ENCODE results near the genes RASAL3, PGLYRP2 and HSH2D.

- RAMPAGE, long total RNA: no peak
- RRBS: no CpG with 5 or more reads among the region's 17 CpGs
Measured at GRCh38 chr19:15249616-15250698, 17.7 kb upstream of the EPHX3 start.

DNA sequence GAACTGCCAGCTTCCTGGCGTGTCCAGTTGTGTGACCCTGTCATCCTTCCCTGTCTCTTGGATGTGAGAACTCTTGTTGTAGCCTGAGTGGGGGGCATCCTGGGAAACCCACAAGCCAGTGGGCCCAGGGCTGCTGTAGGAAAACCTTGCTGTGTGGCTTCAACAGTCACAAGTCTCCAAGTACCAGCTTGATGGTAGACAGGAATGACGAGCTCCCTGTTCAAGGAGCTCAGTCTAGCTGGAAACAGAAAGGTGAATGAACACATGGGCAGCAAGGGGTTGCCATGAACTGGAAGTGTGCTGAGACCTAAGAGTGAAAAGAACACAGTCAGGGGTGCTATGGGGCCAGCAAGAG is 27.3 kb upstream of the EPHX3 start:
- RAMPAGE, long total RNA: no peak
- RRBS: no CpG with 5 or more reads among the region's 2 CpGs

GRCh38 chr19:15260397-15260745 is 28.1 kb upstream of the EPHX3 start:
- RAMPAGE, long total RNA: no peak
- RRBS: no CpG with 5 or more reads among the region's 3 CpGs

GRCh38 chr19:15303822-15304642 is 28.3 kb downstream of the BRD4 start:
- RAMPAGE, long total RNA: no peak
- RRBS: no CpG with 5 or more reads among the region's 12 CpGs

DNA sequence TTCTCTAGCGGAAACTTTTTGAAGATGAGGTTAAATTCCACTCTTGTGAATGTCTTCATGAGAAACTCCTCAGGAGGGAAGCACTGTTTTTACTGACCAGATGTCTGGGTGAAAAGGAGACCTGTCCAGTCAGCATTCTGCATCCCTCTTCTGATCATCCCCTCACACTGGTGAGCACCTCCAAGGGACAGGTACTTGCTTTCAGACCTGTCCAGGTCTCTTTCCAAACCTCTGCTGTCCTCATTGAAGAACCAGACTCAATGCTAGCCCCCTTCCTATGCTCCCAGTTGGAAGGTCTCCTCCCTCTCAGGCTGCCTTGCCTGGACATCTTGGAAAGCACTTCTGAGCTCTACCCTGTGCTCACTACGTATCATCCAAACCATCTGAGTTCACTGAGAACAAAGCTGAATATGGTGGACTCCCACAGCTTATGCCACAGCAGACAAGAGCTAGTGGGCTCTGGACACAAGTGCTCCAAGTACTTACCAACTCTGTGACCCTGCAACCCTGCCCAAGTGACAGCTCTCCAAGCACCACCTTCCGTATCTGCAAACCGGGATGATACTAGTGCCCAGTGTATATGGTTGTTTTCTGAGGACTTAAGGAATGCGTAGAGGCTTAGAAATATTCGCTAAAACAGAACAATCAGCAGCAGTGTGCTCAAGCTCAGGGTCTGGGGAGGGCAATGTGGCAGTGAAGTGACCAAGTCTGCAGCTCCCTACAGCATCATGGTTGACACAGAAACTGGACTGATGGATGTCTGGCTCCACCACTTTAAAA is 15.5 kb downstream of the BRD4 start:
- RAMPAGE, long total RNA: no peak
- RRBS: no CpG with 5 or more reads among the region's 6 CpGs

- RAMPAGE, long total RNA: no peak
- RRBS: no CpG with 5 or more reads among the region's 2 CpGs
Measured at GRCh38 chr19:15317430-15317837, 14.9 kb downstream of the BRD4 start.

DNA sequence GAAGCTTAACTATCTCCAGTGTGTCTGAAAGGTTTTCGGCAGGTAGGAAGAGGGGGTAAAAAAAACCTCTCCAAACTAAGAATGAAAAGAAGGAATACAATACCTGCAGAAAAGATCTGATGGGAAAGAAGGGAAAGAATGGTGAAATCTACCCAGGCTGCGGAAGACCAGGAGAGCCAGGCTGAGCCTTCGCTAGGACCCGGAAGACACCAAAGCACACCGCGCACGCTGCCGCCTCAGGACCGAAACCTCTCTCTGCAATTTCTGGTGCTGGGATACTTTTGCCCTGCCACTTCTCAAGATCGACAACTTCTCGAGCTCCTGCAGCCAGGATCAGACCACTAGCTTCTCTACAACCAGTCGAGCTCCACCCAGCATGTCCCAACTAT is 1.2 kb downstream of the AKAP8 start:
- RAMPAGE, long total RNA: no peak
- RRBS: no CpG with 5 or more reads among the region's 12 CpGs

DNA sequence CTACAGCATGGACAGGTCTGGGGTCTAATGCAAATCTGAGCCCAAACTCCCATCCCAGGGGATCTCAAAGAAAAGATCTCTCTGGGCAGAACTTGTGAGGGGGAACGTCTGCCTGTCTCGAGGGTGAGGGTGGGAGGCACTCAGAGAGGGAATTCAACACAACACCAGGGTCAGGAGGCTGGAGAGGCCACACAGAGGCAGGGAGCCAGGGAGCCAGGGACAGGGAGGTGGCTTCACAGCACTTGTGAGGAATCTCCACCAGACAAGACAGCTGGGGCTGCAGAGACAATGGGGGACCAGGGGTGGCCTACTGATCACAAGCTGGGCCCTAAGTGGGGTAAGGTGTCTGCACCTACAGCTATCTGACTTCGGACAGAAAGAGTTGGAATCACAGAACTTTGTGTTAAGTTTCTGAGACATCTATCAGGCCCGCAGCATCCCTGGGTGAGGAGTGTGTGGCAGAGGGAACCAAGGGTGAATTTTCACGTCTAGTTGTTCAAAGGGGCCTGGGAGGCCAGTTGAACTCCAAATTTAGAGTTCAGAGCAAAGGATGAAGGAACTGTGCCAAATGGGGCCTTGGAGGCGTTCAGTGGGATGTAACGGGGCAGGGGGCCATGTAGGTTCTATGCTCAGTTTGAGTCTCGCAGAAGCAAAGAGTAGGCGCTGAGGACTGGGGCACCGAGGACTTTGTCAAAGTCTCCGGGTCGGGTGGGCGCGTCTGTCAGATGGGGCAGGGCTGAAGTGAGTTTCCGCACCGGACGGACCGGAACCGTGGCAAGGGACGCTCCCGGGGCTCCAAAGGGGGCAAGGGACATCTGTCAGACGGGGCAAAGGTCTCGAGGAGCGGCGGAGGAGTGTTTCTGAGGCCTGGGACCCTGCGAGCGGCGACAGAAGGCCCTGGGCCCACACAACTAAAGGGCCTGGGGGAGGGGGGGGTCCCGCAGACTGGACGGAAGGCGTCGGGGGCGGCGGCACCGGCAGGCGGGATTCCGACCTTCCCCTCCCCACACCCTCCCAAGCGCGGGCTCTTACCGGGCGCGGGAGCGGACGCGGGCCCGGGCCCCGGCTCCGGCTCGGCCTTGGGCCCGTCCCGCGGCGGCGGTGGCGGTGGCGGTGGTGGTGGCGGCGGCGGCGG is 13.0 kb upstream of the AKAP8L start:
- RAMPAGE, long total RNA: no peak
- RRBS: 1% methylated on average over 12 of the region's 60 CpGs

DNA sequence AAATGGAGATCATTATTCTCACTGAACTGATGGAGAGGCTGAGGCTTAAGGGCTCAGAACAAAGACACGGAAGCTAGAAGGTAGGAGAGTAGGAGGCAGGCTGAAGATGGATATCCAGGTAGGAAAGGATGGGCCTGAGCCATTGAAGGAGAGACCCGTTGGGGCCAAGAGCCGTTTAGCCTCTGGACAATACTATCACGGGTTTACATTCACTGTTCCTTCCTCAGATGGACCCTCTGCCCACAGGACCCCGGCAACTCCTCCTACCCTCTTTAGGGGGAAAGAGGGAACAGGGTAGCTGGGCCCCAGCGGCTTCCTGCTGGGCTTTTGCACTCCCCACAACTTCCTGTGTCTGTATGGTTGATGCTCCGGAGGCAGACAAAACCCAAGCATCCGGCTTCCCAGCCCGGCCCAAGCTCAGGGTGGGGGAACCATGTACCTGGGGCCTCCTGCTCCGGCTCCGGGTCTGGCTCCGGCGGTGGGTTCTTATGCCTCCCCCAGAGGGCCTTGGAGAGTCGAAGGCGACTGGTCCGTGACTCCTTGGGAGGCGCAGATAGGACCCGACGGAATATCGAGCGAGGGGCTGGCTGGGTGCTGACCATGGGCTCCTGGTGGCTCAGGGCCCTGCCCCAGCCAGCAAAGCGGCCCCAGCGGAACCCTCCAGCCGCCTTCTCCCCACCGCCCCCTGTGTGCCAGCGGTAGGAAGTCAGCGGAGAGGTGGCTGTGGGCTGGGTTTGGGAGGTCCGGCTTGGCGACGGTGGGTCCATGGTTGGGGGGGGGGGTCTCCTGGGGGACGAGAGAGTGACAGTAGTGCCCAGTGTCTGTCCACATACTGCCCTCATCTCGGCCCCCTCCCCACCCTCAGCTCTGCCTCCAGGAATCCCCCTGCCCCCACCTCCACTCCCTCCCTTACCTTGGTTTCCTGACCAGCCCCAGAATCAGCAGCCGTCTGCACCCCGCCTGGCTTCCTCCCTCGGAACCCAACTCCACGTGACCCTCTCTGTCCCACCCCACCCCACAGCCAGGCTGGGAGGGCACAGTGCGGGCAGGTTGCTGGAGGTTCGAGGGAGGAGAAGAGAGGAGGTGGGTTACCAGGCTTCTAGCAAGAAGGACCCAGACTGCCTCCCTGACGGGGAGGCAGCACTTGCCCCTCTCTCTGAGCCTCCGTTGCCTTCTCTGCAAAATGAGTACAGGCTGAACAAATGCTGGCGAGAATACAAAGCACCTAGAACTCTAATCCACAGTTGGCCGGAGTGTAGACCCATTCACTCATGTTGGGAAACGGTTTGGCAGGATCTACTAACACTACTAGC is at the start of gene RASAL3:
TSS of gene RASAL3 (minus strand) at position 953 of the 1,313 bp plus-strand sequence.
- RAMPAGE, long total RNA: no peak
- RRBS: 14% methylated on average over 2 of the region's 43 CpGs

DNA sequence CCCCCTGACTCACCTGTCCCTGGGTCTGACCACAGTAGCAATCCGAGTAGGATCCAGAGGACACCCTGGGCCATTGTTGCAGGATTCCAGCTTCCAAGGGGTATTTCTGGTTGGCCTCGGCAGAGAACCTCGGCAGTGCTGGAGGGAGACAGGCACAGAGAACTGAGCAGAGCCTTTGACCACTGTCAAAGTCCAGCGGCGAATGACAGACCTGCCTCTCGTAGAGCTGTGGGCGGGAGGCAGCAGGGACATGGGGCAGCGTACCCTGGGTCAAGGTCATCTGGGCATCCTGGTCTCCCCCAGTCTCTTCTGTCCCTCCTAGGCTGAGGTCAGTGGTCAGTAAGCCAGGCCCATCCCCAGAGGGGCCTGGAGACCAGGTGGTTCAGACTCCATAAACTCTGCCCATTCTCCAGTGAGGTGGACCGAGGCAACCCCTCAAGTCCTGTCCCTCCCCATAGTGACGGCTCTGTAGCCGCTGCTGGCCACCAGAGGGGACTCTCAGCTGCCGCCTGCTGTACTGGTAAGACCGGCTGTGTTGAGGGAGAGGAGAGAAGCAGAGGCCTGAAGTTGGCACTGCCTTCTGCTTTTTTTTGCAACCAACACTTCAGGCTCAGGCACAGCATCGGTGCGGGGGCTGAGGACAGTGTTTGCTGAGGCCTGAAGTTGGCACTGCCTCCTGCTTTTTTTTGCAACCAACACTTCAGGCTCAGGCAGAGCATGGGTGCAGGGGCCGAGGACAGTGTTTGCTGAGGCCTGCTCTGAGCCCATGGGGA is at the start of gene PGLYRP2:
TSS of gene PGLYRP2 (minus strand) at position 204 of the 773 bp plus-strand sequence.
- RAMPAGE, long total RNA: no peak
- RRBS: no CpG with 5 or more reads among the region's 16 CpGs

DNA sequence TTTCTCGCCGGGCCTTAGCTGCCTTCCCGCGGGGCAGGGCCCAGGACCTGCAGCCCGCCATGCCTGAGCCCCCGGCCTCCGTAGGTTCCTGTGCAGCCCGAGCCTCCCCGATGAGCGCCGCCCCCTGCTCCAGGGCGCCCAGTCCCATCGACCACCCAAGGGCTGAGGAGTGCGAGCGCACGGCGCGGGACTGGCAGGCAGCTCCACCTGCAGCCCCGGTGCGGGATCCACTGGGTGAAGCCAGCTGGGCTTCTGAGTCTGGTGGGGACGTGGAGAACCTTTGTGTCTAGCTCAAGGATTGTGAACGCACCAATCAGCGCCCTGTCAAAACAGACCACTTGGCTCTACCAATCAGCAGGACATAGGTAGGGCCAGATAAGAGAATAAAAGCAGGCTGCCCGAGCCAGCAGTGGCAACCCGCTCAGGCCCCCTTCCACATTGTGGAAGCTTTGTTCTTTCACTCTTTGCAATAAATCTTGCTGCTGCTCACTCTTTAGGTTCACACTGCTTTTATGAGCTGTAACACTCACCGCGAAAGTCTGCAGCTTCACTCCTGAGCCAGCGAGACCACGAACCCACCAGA is 2.1 kb upstream of the CYP4F2 start:
- RAMPAGE, long total RNA: no peak
- RRBS: 2% methylated on average over 2 of the region's 29 CpGs

DNA sequence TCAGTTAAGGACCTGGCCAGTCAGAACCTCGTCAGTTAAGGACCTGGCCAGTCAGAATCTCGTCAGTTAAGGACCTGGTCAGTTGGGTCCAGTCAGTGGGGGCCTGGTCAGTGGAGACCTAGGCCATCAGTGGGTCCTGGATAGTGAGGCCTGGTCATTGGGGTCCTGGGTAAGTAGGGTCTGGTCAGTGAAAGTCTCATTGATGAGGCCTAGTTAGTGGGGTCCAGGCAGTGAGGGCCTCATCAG is 42.7 kb upstream of the TPM4 start:
- RAMPAGE, long total RNA: no peak
- RRBS: no CpG with 5 or more reads among the region's 2 CpGs

- RAMPAGE, long total RNA: no peak
- RRBS: no CpG with 5 or more reads among the region's 15 CpGs
Measured at GRCh38 chr19:16087944-16088513, 11.7 kb downstream of the TPM4 start.

DNA sequence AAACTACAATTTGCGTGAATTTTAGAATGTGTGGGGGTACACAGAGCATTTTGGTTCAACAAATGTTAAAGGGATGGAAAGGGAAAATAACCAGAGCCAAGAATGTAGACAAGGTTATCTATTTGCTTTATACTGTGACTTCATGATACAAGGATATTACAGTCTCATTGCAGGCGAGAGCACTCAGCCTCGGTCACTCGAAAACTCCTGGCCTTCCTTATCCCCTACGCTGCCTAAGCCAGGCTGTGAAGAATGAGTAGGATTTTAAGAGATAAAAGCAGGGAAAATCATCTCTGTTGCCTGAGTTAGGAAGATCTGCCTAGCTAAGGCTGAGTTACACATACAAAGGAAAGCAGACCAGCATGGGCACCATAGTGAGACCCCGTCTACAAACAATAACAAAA is 8.7 kb upstream of the RAB8A start:
- RAMPAGE, long total RNA: no peak
- RRBS: no CpG with 5 or more reads among the region's 6 CpGs

GRCh38 chr19:16115502-16116170 is 3.9 kb downstream of the RAB8A start:
- RAMPAGE, long total RNA: no peak
- RRBS: no CpG with 5 or more reads among the region's 9 CpGs

DNA sequence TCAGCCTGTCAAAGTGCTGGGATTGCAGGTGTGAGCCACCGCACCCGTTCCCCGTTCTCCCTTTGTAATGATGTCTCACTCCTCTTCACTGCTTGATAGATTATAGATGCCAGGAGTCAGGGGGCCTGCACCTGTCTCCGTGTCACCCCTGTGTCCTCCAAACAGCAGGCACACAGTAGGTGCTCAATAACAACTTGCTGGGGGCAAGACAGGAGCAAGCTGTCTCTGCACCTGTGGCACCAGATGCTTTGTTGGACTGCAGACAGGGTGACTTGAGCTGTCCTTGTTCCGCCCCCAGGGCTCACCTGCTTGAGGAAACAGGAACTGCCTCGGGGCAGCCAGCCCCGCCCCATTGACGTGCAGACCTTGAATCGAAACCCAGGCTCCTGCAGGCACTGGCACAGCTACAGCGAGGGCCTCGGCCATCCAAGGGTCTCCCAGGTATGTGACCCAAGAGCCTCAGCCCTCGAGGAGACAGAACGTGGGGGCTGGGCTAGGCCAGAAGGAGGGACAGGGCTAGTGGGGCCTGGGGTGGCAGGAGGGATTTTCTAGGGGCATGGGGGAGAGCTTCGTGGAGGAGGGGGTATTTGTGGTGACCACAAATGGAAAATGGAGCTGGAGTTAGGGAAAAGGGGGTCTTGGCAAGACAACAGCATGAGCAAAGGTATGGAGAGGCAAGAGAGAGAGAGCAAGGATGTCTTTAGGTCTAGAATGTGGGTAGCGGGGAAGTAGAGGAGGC is at the start of gene HSH2D:
TSS of gene HSH2D (plus strand) at position 352 of the 739 bp plus-strand sequence.
- RAMPAGE, long total RNA: no peak
- RRBS: no CpG with 5 or more reads among the region's 15 CpGs

DNA sequence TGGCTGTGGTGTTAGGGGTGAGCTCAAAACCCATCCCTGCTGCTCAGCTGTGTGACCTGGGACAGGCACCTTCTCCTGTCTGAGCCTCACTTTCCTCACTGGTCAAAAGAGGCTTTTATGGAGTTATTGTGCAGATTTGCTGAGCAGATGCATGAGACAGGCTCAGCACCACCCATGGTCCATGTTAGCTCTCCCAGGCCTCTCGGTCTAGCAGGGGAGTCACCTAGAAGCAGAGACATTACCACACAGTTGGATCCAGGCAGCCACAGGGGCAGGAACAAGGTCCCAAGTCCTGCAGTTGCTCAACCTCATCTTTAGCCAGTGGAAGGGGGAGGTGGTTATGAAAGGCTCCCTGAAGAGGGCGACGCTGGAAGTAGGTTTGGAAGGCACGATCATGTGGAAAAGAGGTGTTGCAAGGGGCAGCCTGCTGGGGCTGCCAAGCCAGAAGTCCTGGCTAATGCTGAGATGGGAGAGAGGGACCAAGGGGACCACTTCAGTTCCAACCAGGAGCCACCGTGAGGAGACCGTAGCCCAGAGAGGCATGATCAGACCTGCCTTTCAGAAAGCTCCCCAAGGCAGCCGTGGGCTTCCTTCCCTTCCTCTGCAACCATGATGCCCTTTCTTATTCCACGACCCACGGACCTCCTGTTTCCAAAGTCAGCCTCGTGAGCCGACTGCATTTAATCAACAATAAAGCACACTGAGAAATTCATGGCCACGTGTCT is 2.4 kb downstream of the AP1M1 start:
- RAMPAGE, long total RNA: no peak
- RRBS: no CpG with 5 or more reads among the region's 12 CpGs

DNA sequence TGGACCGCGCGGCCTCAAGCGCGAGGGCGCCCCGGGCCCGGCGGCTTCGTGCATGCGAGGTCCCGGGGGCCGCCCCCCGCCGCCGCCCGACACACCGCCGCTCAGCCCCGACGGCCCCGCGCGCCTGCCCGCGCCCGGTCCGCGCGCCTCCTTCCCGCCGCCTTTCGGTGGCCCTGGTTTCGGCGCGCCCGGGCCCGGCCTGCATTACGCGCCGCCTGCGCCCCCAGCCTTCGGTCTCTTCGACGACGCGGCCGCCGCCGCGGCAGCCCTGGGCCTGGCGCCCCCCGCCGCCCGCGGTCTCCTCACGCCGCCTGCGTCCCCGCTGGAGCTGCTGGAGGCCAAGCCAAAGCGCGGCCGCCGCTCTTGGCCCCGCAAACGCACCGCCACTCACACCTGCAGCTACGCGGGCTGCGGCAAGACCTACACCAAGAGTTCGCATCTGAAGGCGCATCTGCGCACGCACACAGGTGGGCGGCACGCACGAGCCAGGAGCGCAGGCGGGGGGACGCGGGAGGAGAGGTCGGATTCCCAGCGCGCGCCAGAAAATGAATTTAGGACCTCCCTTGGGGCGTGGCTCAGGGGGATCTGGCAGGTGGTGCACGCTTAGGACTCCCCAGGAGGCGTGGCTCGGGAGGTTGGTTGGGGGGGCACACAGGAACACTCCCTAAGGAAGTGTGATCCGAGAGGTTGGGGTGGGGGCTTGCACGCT is 1.1 kb downstream of the KLF2 start:
- RAMPAGE, long total RNA: no peak
- RRBS: 2% methylated on average over 30 of the region's 91 CpGs

DNA sequence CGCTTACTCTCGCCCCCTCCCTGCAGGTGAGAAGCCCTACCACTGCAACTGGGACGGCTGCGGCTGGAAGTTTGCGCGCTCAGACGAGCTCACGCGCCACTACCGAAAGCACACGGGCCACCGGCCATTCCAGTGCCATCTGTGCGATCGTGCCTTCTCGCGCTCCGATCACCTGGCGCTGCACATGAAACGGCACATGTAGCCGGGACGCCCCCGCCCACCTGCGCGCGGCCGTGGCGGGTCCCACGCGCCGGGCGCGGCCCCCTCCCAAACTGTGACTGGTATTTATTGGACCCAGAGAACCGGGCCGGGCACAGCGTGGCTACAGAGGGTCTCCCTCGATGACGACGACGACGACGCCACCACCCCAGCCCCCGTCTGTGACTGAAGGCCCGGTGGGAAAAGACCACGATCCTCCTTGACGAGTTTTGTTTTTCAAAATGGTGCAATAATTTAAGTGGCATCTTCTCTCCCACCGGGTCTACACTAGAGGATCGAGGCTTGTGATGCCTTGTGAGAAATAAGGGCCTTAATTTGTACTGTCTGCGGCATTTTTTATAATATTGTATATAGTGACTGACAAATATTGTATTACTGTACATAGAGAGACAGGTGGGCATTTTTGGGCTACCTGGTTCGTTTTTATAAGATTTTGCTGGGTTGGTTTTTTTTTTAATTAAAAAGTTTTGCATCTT is 2.4 kb downstream of the KLF2 start:
- RAMPAGE, long total RNA: no peak
- RRBS: 70% methylated on average over 21 of the region's 49 CpGs

DNA sequence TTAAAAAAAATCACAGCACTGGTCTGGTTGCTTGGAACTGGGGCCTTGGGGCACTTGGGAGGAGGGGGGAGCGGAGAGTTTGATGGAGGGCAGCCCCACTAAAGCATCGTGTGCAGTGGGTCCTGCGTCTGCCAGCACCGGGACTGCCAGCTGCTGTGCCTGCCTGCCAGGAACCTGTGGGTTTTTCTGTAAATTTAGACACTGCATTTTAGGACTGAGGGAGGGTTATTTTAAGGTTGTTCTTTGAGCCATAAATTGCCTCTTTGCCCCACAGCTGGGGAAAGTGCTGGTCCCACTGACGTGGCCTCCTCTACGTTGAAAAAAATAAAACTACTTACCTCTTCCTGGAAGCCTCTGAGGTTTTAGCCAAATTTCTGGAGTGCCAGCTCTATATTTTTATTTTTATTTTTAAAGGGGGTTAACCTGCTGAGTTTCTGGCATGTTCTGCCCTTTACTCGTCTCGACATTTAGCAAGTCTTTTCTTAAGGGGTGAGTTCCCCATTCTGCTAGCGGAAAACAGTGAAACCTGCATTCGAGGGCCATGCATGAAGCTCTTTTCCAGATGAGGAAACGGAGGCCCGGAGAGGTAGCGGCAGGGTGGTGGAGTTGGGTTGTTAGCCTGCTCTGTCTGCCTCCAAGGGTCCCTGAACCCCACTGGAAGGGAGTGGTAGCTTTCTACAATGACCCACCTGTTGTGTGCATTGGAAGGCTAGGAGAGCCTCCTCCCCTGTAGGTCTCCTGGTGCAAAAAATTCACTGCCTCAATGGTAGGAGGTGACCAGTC is 3.1 kb downstream of the KLF2 start:
- RAMPAGE, long total RNA: no peak
- RRBS: no CpG with 5 or more reads among the region's 13 CpGs

All from epithelial cell of alveolus of lung (primary cell).